SK-N-DZ (cell line): ENCODE measurements around a stretch of chr11.

RAMPAGE:
- cytosol, long total RNA: no peak
- nucleus, long total RNA: no peak
Measured at GRCh38 chr11:121291719-121292203, 810 bp upstream of the SC5D start.

RAMPAGE:
- cytosol, long total RNA: no peak
- nucleus, long total RNA: no peak
Measured at GRCh38 chr11:121309294-121310267, 17.0 kb downstream of the SC5D start.

DNA sequence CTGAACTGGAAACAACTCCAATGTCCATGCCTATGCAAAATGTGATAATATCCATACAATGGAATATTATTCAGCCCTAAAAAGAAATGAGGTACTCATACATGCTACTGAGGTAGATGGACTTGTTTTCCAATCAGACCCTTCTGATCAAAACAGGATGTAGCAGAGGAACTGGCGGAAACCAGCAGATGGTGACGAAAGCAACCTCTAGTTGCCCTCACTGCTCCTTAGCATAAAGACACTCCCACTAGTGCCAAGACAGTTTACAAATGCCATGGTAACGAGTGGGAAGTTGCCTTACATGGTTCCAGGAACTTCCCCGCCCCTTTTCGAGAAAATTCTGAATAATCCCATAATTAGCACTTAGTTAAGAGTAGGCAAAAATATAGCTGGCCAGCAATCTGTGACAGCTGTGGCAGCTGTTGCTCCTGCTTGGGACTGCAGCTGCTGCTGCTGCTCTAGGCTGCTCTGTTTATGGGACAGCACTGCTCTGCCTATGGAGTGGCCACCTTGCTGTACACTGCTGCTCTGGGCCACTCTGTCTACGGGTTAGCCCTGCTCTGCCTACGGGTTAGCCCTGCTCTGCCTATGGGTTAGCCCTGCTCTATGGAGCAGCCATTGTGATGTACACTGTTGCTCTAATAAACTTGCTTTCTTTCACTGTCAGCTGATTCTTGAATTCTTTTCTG is 33.5 kb upstream of the SORL1 start:
RAMPAGE:
- cytosol, long total RNA: no peak
- nucleus, long total RNA: no peak

DNA sequence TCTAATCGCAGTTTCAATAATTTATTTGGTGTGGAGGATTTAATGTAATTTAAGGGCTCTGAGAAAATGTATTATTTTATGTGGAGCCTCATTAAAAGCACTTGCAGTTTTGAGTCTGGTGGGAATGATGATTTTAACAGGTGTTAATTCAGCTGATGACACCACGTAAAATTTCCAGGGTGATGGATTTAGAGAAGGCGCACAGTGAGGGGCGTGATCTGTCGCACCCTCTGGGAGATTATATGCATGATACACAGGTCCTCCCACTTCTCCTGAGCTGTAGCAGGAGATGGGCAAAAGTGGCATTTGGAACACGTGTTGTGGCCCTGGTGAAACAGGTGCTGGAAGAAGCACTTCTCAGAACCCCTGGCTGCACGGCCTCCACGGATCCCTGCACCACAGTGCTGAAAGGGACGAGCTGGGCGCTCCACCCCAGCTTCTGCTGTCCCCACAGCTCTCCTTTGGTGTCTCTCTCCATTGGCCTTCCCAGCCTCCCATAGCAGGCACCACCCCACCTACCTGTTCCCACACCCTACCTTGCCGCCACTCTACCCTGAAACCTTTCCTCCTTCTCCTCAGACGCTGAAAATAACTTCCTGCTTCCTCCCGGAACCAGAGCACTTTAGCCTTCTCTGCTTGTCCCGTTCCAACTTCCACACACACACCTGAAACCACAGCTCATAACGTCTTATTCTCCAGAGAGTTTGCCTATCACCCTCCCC is 6.9 kb upstream of the SORL1 start:
RAMPAGE:
- cytosol, long total RNA: no peak
- nucleus, long total RNA: no peak

DNA sequence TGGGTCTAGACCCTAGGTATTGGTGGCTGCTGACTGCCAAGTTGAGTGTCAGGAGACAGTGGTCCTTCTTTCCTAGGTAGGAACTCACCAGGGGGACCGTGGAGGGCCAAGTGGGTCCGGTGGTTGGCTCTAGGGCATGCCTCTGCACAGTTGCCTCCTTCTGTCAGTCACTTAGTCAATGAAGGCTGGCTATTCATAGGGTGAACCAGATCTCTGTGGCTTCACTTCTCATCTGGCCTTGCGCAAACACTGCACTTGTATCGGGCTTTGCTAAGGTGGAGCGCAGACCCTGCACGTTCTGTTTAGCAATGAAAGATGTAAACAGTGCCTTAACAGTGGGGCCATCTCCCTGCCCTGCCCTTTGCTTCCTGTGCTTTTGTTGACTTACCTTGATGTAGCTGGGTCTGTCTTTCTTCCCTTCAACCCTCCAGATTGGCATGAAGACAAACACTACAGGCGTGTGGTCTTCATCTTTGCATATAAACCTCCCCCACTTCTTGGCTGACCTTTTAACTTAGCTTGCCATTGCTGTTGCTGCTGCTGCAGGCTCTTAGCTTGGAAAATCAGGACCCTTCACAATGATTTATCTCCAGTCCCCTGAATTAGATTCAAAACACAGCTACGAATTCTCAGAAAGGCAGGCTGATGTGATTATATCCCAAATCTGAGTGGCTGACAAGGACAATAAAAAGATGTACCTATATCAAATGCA is 7.4 kb downstream of the SORL1 start:
RAMPAGE:
- cytosol, long total RNA: no peak
- nucleus, long total RNA: no peak

DNA sequence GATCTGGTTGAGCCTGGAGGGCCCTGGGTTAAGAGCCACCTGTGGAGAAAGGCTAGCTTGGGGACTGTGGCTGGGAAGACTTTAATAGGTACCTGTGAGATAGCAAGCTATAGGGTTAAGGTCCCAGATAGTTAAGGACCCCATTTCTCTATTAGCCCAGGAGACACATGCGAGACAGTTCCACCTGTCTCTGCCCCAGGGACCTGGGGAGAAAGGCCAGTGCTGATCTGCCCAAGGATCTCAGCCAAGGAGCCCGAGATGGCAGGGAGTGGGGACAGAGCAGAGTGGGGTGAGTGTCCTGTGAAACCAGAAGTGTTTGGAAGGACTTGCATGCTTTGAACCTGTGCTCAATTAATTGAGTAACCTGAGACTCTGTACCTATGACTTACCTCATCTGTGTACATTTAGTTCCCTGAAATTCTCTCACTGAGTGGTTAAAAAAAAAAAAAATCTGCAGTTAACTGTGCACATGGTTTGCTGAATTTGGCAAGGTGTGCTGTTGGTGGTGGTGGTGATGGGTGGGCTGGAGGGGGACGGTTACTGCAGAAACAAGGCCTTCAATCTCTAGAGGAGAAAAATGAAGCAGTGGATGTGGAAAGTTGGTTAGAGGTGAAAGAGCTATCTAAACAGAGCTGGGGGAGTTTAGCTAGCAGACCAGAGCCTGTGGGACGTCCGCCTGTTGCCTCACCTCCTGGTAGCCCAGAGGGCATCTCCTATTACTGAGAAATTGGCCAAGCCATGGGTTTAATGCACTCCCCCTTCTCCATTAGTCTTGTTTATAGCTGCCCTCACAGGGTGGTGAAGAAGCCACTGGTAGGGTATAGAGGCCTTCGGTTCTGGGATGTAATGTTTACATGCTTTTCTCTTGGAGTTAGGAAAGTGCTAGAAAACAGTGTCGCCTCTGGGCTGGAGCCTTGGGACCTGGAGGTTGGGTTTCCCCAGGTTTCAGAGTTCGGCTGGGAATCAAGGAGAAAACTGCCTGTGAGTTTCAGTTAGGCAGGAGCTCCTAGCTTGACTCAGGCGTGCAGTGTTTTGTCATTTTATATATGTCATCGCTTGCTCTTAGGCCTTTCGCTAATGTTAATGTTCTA is 9.0 kb downstream of the SORL1 start:
RAMPAGE:
- cytosol, long total RNA: no peak
- nucleus, long total RNA: no peak

RAMPAGE:
- cytosol, long total RNA: no peak
- nucleus, long total RNA: no peak
Measured at GRCh38 chr11:121495905-121496657, 44.0 kb downstream of the SORL1 start.

DNA sequence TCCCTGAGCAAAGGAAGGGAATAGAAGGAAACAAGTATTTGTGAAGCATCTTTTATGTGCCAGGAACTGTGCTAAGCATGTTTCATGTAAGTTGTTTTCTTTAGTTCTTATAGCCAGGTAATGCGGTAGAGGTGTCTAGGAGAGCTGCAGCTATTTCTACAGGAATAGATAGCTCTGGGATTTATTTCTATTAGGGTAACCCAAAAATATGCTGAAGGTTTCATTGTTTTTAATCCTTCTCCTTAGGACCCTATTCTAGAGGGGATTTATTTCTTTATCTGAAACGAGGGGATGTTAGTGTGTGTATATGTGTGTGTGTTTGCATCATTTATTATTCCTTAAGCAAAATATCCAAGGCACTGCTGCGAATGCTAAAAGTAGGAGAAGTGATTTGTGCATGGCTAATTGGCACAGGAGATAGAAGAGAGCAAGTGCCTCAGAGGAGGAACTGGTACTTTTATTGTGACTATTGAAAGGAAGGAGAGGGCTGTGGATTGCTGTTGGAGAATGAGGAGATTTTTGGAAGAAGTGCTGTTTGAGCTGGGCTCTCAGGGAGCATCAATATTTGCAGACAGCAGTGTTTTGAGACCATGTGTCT is 93.5 kb downstream of the SORL1 start:
RAMPAGE:
- cytosol, long total RNA: no peak
- nucleus, long total RNA: no peak

DNA sequence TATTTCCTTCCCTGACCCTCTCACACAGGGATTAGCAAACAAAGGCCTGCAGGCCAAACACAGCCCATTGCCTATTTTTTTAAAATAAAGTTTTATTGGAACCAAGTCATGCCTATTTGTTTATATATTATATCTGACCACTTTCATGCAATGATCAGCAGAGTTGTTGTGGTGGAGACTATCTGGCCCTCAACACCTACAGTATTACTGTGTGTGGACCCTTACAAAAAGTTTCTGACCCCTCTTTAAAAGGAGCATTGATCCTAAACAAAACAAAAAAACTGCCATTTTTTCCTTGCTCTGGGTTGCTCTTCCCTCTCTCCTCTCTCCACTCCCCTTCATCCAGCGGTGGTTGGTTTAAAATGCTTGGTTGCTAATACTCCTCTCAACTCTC is 168.0 kb downstream of the SORL1 start:
RAMPAGE:
- cytosol, long total RNA: no peak
- nucleus, long total RNA: no peak

GRCh38 chr11:121632598-121633700 is 180.8 kb downstream of the SORL1 start:
RAMPAGE:
- cytosol, long total RNA: no peak
- nucleus, long total RNA: no peak

RAMPAGE:
- cytosol, long total RNA: no peak
- nucleus, long total RNA: no peak
Measured at GRCh38 chr11:121930675-121930925, 185.4 kb downstream of the BLID start.

GRCh38 chr11:122196833-122197646 is 81.0 kb upstream of the BLID start:
RAMPAGE:
- cytosol, long total RNA: no peak
- nucleus, long total RNA: no peak

DNA sequence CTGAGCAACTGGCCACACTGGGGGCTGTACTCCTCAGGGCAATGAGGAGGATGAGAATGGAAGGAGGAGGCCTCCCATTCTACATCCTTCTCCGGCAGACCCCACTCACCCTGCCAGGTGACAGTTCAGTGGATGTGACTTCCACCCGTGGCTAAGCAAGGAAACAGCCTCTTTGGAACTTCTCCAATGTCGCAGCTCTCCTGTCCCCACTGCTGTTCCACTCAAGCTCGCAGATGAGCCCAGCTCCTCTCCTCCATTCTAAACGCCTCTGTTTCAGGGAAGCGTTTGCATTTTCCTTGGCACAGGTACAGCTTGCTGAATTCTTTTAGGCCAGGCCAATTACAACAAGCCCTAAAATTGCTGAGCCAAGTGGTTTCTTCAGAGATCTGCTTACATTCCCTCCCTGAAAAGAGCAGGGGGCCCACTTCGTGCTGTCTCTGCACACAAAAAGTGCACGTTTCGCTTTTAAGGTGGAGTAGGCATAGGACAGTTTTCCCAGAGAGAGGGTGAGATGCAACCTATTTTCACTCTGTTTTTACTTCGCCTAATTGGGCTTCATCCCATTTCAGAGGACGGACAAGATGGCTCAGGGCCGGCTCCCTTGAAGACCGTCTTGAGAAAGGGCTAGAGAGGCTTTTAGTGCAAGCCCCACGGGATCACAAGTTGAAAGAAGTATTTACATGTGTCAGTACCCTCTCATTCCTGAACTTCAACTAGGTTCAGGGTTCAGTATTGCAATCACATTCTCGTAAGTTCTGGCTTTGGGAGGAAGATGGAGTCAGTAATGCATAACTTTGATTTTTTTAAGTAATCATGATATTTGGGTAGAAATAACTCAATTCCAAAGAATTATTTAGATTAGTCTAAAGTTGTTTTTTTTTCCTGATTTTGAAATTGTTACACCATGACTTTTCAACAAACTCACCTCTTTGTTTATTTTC is 91.6 kb upstream of the BLID start:
RAMPAGE:
- cytosol, long total RNA: no peak
- nucleus, long total RNA: no peak

RAMPAGE:
- cytosol, long total RNA: no peak
- nucleus, long total RNA: no peak
Measured at GRCh38 chr11:122229343-122230041, 113.5 kb upstream of the BLID start.

GRCh38 chr11:122505273-122505881 is 150.1 kb upstream of the UBASH3B start:
RAMPAGE:
- cytosol, long total RNA: no peak
- nucleus, long total RNA: no peak

GRCh38 chr11:122580531-122580851 is 75.0 kb upstream of the UBASH3B start:
RAMPAGE:
- cytosol, long total RNA: no peak
- nucleus, long total RNA: no peak

DNA sequence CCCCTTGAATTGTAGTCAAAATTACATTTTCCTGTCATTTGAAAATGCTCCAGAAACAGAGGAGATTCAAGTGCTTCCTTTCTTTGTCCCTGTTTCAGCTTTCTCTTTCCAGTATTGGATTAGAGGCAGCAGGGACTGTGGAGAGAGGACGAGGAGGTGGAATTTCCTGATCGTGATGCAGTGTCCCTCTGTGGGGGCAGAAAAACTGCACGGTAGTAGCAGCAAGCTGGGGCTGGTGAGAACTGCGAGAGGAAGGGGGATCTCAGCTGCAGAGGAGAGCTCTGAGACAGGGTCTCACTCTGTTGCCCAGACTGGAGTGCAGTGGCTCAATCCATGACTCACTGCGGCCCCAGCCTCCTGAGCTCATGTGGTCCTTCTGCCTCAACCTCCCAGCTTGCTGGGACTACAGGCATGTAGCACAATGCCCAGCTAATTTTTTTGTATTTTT is 60.4 kb downstream of the UBASH3B start:
RAMPAGE:
- cytosol, long total RNA: no peak
- nucleus, long total RNA: no peak

RAMPAGE:
- cytosol, long total RNA: no peak
- nucleus, long total RNA: no peak
Measured at GRCh38 chr11:122743887-122744462, 88.5 kb downstream of the UBASH3B start.

DNA sequence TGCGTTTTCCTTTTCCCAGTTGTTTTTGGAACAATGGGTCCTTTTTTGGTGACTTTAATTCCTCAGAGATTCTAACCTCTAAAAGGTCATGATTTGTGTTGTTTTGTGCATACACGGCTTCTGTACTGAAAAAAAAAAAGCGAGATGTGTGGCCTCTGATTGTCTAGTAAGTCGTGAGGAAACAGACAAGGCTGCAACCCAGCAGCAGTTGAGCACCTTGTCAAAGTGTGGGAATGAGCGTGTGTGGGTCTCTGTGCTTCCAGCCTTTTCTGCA is 64.4 kb upstream of the CRTAM start:
RAMPAGE:
- cytosol, long total RNA: no peak
- nucleus, long total RNA: no peak

RAMPAGE:
- cytosol, long total RNA: no peak
- nucleus, long total RNA: no peak
Measured at GRCh38 chr11:122791822-122792223, 46.5 kb upstream of the CRTAM start.